Occipital lobe (tissue), 2 donors: ENCODE measurements around the genes LPIN3 and EMILIN3.

- RAMPAGE, long total RNA = no peak
These were observed 80.4 kb downstream of the DHX35 start for GRCh38 chr20:39042479-39042955.

DNA sequence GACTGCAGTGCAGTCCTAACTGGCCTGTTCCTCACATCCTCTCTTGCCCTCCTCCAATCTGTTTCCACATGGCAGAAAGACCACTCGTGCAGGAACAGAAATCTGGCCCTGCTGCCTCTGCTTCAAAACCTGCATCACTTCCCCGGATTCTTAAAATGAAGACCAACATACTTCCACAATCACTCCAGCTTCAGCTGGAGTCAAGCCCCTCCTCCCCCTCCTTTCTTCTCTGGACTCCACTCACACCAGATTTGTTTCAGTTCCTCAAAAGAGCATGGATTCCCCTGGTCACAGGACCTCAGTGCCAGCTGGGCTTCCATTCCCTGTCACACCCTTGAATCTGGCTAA, 802.3 kb downstream of the MAFB start:
- RAMPAGE, long total RNA = no peak

DNA sequence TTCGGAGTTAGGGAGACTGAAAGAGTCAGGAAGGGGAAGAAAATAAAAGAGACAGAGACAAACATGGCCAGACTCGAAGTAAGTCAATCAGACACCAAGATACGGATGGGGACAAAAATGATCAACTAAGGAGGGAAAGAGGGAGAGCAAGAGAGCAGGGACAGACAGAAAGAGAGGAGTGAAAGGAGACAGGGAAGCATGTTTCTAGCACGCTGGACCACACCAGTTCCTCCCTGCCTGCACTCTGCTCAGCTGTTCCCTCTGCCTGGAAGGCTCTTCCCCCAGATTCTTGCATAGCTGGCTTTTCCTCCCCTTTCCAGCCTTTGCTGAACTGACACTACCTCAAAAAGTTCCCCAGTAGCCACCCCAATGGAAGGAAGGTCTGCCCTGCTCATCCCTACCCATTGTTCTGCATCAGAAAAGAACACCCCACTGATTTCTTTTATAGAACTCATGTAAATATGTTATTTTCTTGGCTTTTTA, 185.9 kb downstream of the MAFB start:
- RAMPAGE, long total RNA = no peak

DNA sequence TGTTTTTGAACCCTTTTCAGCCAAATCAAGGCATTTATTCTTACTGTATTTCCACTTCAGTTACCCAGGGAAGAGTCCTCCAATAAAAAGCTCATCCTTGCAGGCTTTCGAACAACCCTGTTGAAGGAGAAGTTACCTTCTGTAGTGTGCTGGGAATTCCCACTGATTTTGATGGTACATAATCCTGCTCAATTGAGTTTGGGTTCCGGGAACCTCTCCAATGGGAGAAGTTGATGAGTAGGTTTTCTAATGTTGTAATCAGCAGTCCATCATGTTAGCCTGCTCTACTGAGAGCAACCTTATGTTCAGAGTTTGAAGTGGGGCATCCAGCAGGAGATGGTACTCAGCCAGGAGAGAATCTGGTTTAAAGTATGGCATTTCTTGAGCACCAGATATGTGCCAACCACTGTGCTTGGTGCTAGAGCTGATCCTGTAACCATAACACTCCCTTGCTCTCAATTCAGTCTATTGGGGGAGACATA, 1.9 kb downstream of the TOP1 start:
- RAMPAGE, long total RNA = no peak

DNA sequence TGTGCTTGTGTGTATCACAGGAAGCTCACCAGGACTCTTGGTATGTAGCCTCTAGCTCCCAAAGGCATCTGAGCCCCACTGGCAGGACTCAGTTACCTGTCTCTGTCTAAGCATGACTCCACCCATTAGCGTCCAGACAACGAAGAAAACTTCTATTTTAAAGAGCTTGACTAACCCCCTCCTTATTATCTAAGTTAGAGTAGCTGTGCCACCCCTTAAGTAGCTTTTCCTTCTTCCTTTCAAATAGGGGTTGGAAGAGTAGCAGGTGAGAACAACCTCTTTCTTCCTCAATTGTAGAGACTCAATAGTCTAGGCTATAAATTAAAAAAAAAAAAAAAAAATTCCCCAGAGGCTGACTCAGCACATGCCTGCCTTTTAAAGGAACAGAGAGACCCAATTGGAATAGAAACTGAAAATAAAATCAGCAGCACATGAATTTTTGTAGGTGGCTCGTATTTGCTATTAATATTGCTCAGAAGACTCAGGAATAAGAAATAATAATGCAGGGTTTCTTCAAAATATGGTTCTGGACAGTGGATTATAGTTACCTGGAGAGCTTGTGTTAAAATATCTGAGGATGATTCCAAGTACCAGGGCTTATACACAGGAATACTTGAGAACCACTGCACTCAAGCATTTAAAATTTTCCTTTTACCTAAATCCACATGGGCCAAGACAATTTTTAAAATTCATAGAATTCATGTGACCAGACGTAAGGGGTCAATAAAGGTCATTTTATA, 19.3 kb downstream of the TOP1 start:
- RAMPAGE, long total RNA = no peak

GRCh38 chr20:41077117-41077891, 48.7 kb downstream of the TOP1 start:
- RAMPAGE, long total RNA = no peak

DNA sequence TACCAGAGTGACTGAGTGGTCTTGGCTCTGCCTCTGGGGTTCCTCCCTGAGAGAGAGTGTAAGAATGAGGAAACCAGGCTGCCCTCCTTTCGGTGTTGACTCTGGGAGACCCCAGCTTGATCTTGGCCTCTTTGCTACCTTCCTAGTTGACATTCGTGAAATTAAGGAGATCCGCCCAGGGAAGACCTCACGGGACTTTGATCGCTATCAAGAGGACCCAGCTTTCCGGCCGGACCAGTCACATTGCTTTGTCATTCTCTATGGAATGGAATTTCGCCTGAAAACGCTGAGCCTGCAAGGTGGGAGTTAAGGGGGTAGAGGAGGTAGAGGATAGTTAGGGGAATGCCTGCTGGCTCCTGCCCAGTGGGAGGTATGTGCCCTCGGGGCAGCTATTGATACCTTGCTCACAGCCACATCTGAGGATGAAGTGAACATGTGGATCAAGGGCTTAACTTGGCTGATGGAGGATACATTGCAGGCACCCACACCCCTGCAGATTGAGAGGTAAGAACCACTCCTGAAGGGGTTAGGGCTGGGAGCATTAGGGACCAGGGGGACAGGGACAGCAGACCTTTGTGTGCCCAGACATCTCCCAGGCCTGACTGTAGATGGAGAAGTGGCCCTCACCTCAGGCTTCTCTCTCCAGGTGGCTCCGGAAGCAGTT, 22.2 kb downstream of the PLCG1 start:
- RAMPAGE, long total RNA = no peak

GRCh38 chr20:41166257-41166955, 29.1 kb downstream of the PLCG1 start:
- RAMPAGE, long total RNA = no peak

DNA sequence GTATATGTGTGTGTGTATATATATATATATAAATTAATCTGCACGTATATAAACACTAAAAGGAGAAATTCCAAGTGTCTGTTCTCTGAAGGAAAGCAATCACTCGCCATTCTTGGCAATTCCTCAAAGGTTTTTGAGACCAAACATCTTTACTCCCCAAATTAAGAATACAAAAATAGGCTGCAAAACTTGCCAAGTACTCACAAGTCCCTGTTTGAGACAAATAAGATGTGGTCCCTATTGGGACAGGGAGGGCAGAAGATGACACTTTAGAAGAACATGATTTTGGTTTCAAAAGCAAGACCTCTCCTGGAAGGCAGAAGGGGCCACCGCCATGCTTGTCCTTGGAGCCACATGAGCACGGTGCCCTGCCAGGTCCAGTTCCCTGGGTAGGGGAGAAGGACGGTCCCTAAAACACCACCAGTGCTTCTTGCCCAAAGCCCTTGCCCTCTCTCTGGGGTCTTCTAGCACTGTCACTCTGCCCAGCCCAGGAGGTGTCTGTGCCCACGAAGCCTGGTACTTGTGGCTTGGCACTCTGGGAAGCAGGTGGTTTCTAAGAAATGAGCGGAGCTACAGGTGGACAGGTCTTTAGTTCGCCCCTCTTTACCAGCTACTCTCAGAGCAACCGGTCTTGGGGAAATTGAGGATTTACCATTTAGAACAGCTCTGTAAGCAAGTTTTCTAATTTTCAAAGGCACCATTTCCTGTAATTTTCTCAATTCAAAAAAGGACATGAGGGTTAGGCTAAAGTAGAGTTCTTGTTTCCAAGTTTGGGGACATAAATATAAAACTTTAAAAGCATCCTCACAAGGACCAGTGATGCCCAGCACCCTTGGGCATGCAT, 46.0 kb downstream of the PLCG1 start:
- RAMPAGE, long total RNA = no peak

- RAMPAGE, long total RNA = no peak
These were observed 1.5 kb downstream of the ZHX3 start for GRCh38 chr20:41315976-41316429.

DNA sequence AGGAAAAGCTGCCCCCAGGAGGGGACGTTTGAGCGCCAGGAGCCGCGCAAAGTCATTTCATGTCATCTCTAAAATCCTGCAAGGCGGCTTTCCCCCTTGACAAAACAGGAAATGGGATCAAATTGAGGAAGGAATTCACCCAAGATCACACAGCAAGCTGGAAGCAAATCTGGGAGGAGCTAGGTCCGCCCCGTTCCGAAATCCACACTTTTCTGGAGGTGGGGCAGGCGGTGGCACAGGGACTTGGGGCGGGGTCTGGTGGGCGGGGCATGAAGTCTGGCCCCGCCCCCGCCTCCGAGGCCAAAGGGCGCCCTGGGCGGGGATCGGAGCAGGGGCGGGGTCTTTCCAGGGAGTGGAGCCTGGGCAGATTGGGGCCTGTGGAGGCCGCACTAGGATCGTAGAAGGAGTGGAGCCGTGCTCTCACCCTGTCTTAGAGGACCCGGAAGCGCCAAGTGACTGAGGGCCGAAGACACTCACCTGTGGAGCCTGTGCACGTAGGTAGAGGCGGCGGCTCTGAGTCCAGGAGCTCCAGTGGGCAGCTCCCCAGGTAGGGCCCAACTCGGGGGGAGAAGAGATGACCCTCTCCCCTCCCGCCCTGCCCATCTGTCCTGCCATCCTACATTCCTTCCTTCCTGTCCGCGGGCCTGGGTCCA, at the start of gene LPIN3:
TSS of gene LPIN3 (plus strand) at position 366 of the 653 bp plus-strand sequence.
- RAMPAGE, long total RNA = no peak

DNA sequence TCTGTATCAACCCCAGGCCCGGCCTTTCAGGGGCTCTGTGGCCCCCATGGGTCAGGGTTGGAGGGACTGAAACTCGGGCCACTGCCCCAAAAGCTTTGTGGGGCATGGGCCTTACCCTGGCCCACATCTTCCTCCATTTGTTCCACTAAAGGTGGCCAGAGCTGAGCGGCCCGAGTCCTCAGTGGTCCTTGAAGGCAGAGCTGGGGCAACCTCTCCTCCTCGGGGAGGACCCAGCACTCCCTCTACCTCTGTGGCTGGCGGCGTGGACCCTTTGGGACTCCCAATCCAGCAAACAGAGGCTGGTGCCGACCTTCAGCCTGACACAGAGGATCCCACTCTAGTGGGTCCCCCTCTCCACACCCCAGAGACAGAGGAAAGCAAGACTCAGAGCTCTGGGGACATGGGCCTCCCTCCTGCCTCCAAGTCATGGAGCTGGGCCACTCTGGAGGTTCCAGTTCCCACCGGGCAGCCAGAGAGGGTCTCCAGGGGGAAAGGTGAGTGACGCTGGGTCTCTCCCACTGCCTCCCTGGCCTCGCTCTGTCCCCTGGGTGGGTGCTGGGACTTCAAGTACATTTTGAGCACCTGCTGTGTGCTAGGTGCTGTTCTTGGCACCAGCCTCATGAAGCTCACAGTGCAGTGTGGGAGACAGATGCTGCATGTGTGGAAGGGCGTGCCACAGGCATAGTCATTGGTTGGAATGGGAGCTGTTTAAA, 9.4 kb downstream of the LPIN3 start:
- RAMPAGE, long total RNA = no peak

GRCh38 chr20:41366629-41367339, at the start of gene EMILIN3:
TSS of gene EMILIN3 (minus strand) at chr20:41366818.
- RAMPAGE, long total RNA = no peak

GRCh38 chr20:41392825-41393286, 26.2 kb upstream of the EMILIN3 start:
- RAMPAGE, long total RNA = no peak

GRCh38 chr20:42749597-42749961, 440.1 kb downstream of the PTPRT start:
- RAMPAGE, long total RNA = no peak

- RAMPAGE, long total RNA = no peak
These were observed 127.4 kb downstream of the PTPRT start for GRCh38 chr20:43062271-43062658.

GRCh38 chr20:43456387-43456601, 1.4 kb upstream of the SRSF6 start:
- RAMPAGE, long total RNA = no peak

DNA sequence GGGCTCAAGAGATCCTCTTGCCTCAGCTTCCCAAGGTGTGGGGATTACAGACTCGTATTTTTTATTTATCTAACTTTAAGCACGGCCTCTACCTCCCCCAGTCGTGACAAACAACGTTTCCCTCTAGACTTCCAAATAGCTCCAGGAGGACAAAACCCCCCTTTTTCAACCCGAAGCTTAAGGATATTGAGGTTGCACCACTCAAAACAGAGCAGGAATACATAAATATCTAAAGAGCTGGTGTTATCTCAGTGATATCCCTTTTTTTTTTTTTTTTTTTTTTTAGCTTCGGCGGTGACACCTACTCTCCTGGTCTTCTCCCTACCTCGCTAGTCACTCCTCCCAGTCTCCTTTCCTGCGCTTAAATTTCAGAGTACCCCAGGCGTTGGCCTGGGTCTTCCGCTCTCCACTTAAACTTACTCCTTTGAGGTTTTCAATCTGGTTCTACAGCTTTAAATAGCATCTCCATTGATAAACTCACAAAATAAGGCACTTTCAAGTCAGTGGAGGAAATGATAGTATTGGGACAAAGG, 1.0 kb upstream of the SRSF6 start:
- RAMPAGE, long total RNA = no peak

DNA sequence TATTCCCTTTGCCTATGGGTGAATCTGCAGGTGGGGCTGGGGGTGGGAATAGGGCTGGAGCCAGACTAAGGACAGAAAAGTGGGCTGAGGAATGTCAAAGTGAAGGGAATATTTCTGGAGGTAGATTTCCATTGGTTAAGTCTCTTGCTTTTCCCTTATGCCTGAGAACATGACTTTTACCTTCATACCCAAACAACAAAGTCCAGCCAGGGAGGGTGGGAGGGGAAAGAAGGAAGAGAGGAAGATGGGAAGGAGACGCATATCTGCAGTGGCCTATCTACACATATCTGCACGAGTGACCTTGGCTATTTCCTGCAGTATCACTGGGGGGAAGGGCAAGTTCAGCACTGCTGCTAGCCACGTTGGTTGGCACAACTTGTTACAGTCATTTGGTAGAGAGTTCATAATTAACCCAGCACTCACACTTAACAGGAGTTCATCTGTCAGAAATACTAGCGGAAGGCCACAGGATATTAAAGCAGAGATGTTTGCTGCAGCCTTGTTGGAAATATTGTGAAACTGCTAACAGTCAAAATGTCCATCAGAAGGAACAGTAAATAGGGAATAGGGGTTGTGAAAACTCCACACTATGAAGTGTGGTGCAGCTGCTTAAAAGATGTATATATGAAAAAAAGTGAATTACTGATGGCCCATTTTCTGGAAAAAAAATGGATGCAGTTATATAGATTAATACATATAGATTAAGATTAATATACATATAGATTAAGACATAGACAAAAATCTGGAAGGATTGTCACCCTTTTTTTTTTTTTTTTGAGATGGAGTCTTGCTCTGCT, 2.3 kb upstream of the SGK2 start:
- RAMPAGE, long total RNA = no peak

GRCh38 chr20:43663102-43663623, 3.8 kb upstream of the MYBL2 start:
- RAMPAGE, long total RNA = no peak